Penis (tissue), 1 donor: ENCODE data around the genes ARHGAP15 and MBD5.

DNA sequence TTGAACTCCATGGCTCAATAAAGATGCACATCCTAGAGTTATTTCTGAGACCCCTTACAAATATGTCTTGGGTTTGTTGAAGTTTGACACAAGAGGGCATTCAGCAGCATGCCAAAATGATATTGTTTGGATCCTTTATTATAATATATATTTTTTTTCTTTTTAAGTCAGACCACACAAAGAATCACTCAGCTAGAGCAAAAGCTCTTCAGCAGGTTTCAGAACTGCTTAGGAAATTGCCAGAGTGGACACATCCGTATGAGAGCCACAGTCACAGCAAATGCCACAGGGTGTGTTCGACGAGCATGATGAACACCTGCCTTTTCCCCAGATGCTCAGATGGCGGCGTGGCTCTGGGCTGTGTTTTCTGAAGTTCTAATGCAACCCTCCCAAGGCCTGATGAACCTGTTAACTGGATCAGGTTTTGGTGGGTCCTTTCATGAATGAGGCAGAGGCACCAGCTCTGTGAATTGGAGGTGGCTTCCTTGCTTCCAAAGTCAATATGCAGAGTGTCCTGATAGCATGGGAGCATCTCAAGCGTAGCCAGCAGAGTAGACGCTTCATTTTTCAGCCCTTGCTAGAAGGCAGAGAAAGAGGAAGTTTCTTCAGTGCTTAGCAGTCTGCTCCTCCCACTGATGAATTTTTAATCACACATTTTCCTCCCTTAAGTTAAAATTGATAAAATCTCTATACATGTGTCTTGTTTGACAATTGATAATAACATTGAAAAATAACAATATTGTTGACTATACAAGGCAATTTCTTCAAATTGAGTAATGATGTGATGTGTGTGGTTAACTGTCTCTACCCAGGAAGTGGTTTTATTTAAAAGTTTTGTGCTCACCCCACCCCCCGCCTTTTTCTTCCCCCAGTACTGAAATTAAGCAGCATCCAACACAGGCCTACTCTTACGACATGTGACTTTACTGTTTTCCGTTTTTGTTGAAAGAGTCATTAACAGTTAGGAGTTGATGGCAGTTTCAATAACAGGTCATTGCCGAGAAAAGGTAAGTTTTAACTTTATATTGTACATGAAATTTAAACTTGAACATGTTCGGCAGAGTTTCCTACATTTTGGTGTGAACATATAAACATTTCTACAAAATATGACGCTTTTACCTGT is at the start of gene ARHGAP15:
TSS of gene ARHGAP15 (plus strand) at position 960 of the 1,123 bp plus-strand sequence.
- PRO-cap, result unidirectional peak, plus-strand start at position 330 of the sequence

GRCh38 chr2:143524722-143525359 is 395.6 kb downstream of the ARHGAP15 start:
- PRO-cap, result no peak

- PRO-cap, result no peak
Measured at GRCh38 chr2:144240598-144240990, 91.7 kb downstream of the GTDC1 start.

- PRO-cap, result no peak
Measured at GRCh38 chr2:144358704-144359442, 26.6 kb upstream of the GTDC1 start.

GRCh38 chr2:144443630-144443835 is 76.4 kb downstream of the ZEB2 start:
- PRO-cap, result no peak

DNA sequence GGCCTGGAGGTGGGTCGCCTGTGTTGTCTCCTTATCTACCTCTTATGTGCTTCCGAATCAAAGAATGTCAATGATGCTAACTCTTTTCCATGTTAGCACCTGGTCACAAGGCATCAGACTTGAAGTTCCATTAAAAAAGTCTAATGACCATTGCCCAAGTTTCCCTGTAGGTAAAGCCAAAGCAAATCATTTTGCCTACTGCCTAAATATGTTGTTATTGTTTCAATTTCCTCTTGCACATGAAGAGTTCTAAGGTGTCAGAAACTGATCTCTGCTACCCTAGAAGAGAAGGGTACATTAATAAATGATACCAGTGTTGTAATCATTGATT is 45.7 kb downstream of the ZEB2 start:
- PRO-cap, result no peak

GRCh38 chr2:144480424-144481115 is 39.3 kb downstream of the ZEB2 start:
- PRO-cap, result no peak

DNA sequence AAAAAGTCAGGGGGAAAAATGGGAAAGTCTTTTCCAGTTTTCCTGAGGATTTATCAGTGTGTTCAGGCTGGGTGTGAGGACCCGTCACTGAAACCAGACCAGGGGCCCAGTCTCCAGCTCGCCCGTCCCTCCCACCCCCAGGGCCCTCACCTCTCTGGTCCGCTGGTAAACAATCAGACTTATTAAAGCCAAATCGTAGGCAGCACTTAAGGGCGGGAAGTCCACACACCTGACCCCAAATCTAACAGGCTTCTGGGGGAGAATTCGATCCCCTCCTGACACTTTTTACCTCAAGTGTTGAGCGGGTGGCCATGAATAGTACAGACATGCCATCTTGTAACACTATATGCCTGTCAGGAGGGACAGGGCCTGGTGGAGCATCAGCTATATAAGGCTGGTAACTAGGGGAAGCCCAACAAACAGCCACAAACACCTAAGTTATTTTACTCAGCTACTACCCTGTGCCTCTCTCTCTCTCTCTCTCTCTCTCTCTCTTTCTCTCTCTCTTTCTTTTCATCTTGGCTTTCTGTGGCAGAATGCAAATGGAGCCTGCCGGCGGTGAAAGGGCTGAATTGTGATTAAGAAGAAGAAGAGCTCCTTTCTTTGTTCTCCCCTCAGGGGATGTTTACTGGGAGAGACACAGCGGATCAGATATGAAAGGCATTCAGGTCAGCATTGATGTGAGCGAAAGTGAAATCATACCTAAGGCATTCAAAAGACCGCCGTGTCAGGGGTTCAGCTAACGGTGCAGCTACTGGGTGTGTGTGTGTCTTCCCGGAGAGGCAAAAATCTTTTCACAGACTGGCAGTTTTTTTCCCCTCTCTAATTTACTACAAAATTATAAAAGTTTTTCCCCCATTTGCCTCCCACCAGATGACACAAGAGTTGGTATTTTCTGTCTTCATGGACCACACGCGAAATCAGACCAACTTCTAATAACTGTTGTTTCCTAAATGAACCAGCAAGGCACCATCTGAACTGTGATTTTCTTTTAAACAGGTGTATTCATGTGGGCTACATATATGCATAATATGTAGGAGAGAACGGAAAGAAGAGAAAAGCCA is 9.4 kb downstream of the ZEB2 start:
- PRO-cap, result bidirectional peak, plus-strand start at position 534 of the sequence, minus-strand start at position 320 of the sequence

DNA sequence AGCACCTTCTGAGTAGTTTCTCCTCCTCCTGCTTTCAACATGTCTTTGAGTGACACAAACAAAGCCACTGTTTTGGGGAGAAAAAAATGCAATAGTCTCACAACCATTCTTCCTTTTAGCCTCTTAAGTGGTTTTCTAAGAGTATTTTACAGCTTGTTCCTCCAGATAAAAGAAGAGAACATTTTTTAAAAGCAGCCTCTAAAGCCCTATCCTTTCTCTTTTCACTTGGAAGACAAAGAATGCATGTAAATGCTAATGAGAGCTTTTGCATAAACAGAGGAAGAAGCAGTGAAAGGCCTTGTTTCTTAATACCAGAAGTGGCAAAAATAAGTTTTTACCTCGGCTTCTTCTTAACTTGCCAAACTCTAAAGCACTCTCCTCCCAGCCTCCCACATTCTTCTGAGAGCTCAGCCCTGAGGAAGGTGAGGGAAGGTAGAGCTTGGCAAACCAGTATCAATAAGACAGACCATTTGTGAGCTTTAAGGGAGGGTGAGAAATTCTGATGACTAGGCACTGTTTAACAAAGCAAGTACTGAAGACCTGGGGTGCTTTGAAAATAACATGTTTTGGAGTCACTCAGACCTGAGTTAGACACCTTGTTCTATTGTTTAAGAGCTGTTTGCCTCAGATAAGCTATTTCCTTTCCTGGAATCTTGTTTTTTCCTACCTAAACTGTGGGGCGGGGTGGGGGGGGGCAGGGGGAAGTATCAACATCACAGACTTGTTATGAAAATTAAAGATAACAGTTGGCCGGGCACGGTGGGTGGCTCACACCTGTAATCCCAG is 1304.2 kb upstream of the ACVR2A start:
- PRO-cap, result no peak

GRCh38 chr2:146857753-146858163 is 987.1 kb upstream of the ACVR2A start:
- PRO-cap, result no peak

- PRO-cap, result no peak
Measured at GRCh38 chr2:147843347-147843624, 1.5 kb upstream of the ACVR2A start.

- PRO-cap, result bidirectional peak, plus-strand start at chr2:148021095, minus-strand start at chr2:148020761
Measured at GRCh38 chr2:148020814-148021191, at the start of gene MBD5. MBD5 (plus strand) TSS chr2:148021091.

DNA sequence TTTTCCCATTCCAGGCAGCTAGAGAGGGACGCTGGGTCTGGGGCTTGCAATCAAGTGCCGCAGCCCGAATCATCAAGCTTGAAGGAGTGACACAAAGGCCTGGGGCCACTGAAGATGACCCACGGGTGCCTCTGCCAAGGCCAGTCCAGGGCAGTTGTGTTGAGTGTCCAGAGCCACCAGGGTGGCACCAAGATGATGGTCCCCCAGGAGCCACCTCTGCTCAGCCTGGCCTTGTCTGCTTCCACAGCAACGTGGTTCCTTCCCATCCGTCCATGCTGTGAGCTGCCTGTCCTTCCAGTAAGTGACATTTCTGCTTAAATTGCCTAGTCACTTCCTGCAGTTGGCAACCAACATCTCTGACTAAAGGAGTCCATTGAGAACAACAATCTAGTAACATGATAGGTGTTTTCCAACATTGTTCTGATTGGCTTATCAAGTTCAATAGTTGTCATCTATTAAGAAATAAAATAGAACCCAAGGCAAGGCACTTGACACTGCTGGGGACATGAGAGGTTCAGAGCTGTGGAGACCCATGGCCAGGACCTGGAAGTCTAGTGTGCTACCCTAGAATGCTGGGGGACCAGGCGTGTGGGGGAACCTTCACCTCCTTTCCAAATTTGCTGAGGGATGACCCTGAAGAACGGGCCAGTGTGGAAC is 99.1 kb upstream of the EPC2 start:
- PRO-cap, result no peak

DNA sequence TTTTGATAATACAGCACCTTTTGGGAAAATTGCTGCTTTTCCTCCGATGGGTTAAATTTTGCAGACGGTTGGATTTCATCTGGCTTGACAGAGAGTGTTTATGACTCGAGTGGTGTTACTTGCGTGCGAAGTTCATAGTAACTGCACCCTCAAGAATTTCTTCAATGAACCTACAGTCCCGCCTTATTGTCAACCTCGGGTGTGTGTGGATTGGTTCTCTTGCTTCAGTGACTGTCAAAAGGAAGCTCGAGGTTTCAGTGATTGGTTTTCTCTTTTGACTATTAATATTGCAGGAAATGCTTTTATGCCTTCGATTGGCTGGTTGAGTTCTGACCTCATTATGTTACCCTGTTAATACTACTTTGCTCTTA is 1.4 kb downstream of the EPC2 start:
- PRO-cap, result unidirectional peak, minus-strand start at position 159 of the sequence

- PRO-cap, result no peak
Measured at GRCh38 chr2:148705229-148705932, 60.8 kb downstream of the EPC2 start.

DNA sequence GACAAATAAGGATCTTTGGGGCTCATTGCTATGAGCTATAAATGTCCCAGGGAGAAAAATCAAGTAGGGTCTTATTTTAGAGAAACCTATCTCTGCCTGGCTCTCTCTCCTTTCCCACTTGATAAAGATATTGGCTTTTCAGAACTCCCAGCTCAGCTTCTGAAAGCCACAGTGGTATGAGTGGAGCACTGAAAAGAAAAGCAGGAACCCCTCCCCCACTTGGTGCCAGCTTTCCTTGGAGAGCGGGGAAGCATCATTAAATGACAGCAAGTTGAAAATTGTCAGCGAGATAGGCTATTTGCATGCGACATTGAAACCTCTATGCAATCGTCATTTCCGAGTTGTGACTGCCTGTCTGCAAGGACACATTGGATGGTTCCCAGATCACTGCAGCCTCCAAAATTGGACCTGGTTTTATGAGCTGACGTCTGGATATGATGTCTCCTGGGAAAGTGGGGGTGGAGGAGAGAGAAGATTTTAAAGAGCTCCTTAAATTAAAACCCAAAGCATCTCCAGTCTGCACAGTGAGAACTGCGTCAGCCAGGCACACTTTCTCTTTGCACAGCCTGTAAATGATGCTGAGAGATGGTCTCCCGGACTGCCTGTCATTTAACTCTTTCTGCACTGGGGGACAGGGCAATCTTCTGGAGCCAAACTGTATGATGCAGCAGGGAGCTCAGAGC is 57.8 kb upstream of the KIF5C start:
- PRO-cap, result unidirectional peak, minus-strand start at position 161 of the sequence

DNA sequence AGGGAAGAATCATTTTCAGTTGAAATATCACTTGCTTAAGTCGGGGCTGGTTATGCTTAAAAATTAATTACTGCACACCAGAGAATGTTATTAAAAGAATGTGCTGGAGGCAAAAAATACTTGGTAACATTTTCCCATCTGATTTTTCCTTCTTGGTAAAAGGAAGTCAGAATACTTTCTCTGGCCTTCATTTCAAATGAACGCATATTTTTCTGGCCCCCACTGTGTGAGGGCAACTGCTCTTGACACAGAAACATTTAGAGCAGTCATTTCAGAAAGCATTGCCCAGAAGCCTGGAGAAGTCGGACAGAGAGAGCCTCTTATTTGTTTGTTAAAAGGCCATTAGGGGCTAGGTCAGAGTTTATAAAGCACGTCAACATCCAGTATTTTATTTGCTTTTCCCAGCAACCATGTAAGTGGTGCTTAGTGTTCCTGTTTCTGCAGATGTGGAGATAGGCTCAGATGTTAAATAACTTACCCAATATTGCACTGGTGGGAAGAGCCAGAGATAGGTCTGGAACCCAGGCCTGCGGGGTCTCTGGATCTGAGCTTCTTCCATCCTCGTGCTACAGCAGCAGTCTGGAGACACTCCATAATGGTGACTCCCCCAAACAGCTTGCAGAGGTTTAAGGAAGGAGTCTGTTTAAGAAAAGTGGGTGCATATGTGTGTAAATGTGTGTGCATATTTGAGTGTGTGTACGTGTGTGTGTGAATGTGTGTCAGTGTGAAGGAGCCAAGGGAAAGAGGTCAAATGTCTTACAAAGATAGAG is 32.8 kb upstream of the LYPD6B start:
- PRO-cap, result unidirectional peak, plus-strand start at position 505 of the sequence

GRCh38 chr2:150234721-150235200 is 252.7 kb downstream of the RND3 start:
- PRO-cap, result no peak

DNA sequence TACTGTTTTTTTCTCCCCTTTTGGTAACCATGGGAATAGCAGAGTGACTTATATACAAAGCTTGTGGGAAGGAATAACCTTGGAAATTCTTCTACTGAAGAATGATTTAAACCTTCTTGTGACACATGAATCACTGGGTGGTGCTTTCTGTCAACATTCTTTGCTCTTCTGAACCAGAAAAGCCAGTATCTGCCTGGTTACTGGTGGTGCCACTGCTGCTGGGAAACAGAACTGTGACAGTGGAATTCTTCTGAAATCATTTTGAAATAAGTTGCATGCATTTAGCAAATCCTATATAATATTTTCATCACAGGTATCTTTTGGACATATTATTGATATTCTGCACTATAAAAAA is 39.4 kb upstream of the RND3 start:
- PRO-cap, result no peak

DNA sequence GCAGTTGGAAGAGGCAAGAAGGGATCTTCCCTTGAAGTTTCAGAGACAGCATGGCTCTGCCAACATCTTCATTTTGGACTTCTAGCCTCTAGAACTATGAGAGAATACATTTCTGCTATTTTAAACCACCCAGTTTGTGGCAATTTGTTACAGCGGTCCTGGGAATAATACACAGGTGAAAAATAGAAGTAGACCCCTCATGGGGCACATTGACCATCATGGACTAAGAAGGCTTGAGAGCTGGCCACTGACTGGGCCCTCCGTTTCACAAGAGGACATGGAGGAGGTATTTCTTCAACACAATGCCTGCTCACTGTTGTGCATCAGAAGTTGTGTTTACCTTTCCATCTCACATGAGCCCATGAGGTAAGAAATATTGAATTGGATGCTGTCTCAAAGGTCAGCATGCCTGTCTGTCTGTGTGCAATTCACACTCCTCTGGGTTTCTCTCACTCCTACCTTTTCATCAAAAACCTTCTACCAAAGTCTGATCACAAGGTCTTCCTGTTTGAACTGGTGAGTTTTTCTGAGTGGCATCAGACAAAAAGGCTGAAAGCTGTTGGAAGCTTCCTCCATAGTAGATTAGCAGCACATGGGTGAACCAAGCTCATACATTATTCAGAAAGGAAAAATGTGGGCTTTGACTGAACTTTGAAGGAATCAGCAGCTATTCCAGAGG is 143.1 kb upstream of the RND3 start:
- PRO-cap, result no peak